Karpas-422 (cell line): ENCODE measurements around the genes JUN and FGGY.

DNA sequence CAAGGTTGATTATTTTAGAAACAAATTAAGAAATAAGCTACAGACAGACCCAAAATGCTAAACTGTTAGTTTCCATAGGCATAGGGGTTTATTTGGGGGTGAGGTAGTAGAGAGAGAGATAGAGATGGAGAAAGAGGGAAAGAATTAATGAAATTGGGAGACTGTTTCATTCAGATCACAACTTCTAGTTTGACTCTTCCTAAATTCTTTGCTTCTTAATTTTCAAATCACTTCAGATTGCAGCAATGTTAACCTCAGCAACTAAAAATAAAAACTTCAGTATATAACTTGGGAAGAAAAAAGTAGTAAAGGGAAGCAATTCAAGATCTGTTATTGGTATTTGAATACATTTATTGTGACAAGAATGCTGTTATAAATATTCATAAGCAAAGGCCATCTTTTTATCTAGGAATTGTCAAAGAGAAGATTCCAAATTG, 3.4 kb downstream of the JUN start:
- PRO-cap: no peak
- RAMPAGE, long total RNA: no peak

GRCh38 chr1:58783831-58784127, at the start of gene JUN:
Gene JUN, minus strand, starts transcription at chr1:58784047.
- PRO-cap: bidirectional peak, plus-strand start at chr1:58784384, minus-strand start at chr1:58784043
- RAMPAGE, long total RNA: no peak

- PRO-cap: no peak
- RAMPAGE, long total RNA: no peak
Observed at GRCh38 chr1:58819511-58819964, 35.7 kb upstream of the JUN start.

GRCh38 chr1:58874474-58875361, 90.9 kb upstream of the JUN start:
- PRO-cap: no peak
- RAMPAGE, long total RNA: no peak

- PRO-cap: bidirectional peak, plus-strand start at chr1:59297040, minus-strand start at chr1:59296883
- RAMPAGE, long total RNA: no peak
Observed at GRCh38 chr1:59296187-59297464, at the start of gene FGGY. Gene FGGY, plus strand, starts transcription at chr1:59297094.

DNA sequence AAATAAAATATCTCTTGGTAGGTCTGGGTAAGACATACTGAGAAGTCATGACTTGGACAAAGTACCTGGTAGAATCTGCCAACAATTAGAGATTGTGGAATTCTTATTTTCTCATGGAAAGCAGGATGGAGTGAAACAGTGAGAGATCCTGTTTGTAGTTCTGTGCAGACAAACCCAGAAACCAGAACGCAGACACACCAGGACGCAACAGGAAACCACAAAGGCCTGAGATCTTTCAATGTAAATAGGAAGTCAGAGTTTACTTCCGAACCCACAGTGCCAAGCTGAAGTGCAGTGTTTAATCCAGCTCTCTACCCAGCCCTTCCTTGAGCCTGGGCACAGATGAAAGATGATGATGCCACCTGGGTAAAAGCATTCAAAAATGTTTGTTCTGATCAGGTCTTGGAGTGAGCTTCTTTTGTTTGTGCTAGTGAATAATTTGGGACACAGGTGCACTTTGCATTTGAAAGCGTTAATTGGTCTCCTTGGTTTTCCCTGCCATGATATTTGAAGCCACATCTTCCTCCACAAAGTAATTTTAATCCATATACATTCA, 244.2 kb upstream of the HOOK1 start:
- PRO-cap: no peak
- RAMPAGE, long total RNA: no peak

GRCh38 chr1:59697162-59697494, 117.6 kb upstream of the HOOK1 start:
- PRO-cap: no peak
- RAMPAGE, long total RNA: no peak

GRCh38 chr1:59761544-59761981, 53.2 kb upstream of the HOOK1 start:
- PRO-cap: no peak
- RAMPAGE, long total RNA: no peak

DNA sequence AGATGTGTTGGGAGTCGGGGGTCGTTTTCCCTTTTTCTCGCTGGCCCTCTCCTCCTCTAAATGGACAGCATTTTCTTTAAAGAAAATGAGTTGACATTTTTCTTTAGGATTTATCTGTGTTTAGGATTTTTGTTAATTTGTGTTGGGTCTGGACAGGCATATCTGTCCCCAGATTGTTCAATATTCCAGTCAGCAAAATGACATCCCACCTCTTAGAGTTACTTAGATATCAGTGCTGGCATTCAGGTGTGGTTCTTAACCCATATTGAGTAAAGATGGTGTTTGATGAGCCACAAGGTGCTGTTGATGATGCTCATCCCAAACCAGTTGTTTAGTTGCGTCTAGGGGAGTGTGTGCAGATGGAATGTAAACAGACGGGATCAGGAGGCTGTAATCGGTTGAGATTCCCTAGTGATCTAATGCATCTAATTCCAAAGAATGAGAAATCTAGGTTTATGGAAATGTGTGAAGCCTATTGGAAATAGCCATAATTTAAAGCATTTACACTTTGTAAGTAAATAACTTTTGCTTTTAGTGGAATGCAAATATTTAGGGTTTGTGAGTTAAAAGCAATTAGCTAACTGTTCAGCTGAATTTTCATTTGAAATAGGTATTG, 1.1 kb downstream of the HOOK1 start:
- PRO-cap: no peak
- RAMPAGE, long total RNA: no peak

DNA sequence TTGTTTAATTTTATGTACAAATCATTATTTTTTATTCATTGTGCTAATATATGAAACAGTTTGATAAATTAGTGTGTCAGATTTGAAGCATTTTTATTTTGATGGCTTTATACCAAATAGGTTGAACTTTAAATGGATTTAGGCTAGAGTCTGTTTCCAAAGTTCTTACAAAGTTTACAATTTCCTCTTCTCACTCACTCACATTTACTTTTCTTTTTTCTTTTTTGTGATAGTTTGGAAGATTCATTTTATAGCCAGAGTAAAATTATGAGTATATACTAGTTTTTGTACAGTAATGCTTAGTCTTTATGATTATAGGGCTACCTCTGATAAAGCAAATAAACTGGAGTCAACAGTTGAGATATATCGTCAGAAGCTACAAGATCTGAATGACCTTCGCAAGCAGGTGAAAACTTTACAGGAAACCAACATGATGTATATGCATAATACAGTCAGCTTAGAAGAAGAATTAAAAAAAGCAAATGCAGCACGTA, 33.3 kb downstream of the HOOK1 start:
- PRO-cap: no peak
- RAMPAGE, long total RNA: no peak

DNA sequence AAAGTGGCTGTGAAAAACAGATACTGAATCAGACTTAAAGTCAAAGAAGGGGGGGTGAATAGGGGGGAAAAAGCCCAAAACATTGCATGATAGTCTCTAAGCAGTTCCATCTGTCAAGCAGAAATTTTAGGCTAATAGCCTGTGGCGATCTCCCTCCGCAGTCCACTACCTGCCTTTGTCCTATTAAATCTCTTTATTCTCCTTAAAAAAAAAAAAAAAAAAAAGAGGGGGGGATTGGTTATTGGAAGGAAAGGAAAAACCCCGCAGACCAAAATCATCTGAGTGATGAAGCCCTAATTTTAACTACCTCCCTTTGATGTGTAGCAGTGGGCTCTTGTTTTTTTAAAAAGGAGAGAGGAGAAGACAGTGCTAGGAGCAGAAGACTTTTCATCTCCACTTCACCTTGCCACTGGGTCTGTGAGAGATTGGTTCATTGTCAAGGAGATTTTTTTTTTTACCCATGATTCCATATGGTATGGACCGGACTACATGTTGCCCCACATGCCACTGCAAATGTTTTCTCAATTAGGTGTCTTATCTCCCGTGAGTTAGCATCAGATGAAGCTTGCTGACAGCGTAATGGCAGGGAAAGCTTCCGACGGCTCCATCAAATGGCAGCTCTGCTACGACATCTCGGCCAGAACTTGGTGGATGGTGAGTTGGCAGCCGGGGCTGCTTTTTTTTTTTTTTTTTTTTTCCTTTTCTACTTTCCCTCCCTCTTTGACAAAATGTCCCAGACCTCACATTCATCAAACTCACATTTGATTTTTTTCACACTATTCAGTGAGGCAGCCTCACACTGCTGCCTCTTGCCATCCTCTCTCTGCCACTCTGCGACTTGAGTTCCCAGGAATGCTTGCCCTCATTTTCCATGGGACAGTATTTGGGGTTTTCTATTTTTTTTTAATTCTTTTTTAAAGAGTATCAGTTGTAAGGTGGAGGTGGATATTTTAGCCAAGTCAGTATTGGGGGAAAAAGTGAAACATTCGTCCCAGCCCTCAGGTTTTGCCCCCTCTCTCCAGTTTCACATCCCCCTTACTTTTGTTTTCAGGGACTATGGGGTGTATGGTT, 217.2 kb upstream of the NFIA start:
- PRO-cap: no peak
- RAMPAGE, long total RNA: no peak

- PRO-cap: no peak
- RAMPAGE, long total RNA: no peak
Observed at GRCh38 chr1:60984337-60984707, 98.0 kb upstream of the NFIA start.

DNA sequence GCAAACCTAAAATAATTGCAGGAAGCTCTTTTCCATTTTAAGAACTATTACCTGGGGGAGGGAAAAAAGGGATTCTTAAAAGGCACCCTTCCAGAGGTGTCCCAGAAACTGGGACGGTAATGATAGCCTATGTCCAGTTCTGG, 1.1 kb upstream of the NFIA start:
- PRO-cap: no peak
- RAMPAGE, long total RNA: no peak

DNA sequence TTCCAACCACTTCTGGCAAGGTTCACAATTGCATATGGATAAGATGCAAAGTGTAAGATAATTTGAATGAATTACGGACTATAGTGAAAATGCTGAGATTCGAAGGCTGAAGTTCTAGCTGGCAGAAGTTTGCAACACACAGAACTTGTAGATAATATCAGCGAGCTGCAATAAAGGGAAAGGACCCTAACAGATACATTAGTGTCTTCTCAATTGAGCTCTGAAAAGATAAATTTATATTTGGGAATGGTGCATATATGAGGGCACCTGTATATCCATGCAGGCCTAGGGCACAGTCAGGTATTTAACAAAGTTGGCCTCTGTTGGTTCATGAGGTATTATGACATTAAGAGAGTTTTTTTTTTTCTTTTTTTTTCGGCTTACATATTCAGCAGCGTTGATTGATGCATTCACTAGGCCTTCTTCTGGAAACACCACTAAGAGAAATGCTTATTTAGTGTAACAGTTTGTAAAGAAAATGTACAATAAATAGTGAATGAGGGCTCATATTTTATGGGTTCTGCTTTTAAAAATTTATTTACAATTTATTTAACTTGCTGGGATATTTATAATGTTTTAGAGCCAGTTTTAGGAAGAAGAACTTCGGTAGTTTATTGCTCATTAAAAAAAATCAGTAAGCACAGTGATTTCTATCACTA, 2.3 kb downstream of the NFIA start:
- PRO-cap: no peak
- RAMPAGE, long total RNA: no peak

GRCh38 chr1:61121046-61121304, 38.6 kb downstream of the NFIA start:
- PRO-cap: no peak
- RAMPAGE, long total RNA: no peak

DNA sequence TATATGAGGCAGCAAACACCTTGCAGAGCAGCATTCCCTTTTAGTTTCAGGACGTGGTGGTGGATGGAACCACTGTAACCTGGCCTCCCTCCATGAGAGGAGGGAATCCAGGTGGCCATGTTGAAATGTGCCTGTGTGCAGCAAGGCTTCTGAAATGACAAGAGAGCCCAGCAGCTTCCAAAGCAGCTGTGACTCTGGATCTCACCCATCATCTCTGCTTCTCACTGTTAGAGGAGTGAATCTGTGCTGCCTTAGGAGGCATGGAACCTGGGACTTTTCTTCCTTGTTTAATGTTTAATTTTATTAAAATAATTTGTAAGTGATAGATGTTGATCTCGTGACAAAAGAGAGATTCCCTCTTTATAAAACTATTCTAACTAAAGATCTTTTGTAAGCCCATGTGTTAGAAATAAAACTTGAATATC, 42.4 kb downstream of the NFIA start:
- PRO-cap: no peak
- RAMPAGE, long total RNA: no peak

- PRO-cap: no peak
- RAMPAGE, long total RNA: no peak
Observed at GRCh38 chr1:61184523-61184899, 102.2 kb downstream of the NFIA start.

DNA sequence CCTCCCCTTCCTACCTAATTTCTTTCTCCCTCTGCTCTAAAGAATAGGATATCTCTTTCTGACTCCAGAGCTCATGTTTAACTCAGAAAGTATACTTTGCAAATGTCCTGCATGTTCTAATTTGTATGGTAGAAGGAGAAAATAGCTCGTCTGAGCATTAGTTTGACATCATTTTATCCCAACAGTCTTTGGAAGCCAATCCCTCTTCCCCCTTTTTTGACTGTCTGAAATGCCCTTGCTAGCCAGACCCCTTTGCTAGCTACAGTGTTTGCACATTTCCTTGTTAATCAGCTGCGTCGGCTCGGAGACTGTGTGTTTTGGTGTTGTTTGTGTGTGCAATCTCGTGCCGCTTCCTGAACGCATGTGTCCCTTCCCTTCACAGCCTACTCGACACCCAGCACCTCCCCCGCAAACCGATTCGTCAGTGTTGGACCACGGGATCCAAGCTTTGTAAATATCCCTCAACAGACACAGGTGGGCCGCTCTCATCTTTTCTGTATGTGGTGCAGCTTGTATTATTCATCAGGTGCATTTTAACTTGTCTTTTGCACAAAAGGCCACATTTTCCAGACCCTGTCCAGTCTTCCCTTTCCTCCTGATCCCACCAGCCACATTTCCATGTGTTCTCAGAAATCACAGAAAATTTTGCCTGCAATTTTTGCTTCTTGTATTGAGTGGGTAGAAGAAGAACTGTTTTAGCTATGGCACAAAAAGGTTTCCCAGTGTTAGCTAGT, 298.7 kb downstream of the TM2D1 start:
- PRO-cap: no peak
- RAMPAGE, long total RNA: no peak

GRCh38 chr1:61444163-61444786, 280.7 kb downstream of the TM2D1 start:
- PRO-cap: no peak
- RAMPAGE, long total RNA: no peak

DNA sequence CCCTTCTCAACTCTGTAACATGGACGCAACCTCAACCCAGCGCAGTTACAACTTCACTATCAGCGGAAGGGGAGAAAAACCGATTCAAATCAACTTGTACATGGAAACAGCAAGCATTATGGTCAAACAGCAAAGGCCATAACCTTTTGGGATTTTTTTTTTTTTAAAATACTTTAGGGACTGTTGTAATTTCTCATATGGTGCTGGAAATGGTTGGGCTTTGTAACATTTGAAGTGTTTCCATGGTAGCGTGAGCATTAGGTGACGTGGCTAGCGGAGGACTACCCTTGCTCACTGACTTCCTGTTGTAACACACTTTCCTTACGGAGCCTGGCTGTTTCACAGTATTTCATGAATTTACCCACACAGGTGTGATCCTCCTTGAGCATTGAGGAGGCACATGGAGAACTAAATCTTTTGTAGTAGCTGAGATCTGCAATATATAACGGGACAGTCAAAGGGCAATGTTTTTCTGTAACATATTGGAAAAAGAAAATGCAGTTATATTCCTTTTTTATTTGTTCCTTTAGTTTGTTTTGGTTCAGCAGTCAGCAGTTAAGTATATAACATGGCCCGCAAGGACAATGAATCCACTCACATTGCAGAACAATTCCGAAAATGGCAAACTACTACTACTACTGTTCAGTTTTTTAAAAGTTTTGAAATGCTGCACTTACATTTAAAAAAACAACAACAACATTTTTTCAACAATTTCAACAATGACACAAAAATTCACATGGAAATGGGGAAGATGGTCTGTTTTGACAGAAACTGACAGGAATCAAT, 269.4 kb downstream of the TM2D1 start:
- PRO-cap: no peak
- RAMPAGE, long total RNA: no peak